SK-N-DZ (cell line): ENCODE measurements around the genes CYP27A1 and CDK5R2.

RAMPAGE:
- cytosol, long total RNA: no peak
- nucleus, long total RNA: no peak
Measured at GRCh38 chr2:218284056-218284727, 8.1 kb downstream of the TMBIM1 start.

DNA sequence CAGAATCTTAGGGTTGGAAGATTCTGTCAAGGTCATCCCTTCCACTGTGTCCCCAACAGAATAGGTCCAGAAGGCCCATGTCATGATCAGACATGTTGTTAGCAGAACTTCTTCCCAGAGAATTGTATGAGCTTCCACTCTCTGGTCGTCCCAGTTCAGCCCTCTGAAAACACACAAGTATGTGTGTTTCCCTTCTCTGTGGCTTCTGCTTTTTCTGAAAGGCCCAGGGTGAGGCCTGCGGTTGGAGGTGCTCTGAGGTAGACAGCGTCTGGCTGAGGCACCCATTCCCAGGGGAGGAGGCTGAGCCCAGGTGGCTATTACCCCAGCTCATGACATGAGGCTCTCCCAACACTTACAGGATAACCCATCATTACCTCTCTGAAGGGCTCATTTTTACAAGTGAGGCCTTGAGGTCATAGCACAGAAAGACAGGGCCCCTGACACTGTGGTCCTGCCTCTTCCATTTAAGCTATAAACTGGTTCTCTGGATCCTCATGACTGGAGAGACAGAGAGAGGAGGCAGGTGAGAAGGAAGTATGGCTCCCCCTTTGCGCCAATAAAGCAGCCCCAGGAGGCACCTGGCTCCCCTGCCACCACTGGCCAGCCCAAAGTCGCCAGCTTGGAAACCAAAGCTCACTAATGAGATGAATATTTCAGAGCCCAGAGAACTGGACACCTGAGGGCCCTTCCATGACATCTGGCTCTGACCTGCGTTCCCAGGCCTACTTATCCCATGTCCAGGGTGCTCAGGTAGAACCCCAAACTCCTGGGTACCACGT, 1.3 kb downstream of the TMBIM1 start:
RAMPAGE:
- cytosol, long total RNA: no peak
- nucleus, long total RNA: no peak

DNA sequence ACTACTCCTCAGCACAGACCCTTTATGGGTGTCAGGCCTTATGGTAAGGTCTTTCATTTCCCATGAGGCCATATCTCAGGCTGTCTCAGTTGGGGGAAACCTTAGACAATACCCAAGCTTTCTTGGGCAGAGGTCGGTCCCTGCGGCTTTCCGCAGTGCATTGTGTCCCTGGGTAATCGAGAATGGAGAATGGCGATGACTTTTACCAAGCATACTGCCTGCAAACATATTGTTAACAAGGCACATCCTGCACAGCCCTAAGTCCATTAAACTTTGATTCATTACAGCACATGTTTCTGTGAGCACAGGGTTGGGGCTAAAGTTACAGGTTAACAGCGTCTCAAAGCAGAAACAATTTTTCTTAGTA, 19.5 kb upstream of the TMBIM1 start:
RAMPAGE:
- cytosol, long total RNA: no peak
- nucleus, long total RNA: no peak

GRCh38 chr2:218404637-218405036, 5.0 kb downstream of the CTDSP1 start:
RAMPAGE:
- cytosol, long total RNA: no peak
- nucleus, long total RNA: no peak

DNA sequence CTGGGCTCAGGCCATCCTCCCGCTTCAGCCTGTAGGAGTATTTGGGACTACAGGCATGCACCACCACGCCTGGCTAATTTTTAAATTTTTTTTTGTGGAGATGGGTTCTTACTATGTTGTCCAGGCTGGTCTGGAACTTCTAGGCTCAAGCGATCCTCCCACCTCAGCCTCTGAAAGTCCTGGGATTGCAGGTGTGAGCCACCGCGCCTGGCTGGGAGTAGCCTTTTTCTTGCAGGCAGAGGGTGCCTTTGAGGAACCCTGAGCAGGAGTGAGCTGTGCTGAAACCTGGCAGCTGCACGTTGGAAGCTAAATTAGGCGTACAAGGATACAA, 8.0 kb downstream of the CTDSP1 start:
RAMPAGE:
- cytosol, long total RNA: no peak
- nucleus, long total RNA: no peak

GRCh38 chr2:218631977-218632420, 24.3 kb downstream of the PLCD4 start:
RAMPAGE:
- cytosol, long total RNA: no peak
- nucleus, long total RNA: no peak

DNA sequence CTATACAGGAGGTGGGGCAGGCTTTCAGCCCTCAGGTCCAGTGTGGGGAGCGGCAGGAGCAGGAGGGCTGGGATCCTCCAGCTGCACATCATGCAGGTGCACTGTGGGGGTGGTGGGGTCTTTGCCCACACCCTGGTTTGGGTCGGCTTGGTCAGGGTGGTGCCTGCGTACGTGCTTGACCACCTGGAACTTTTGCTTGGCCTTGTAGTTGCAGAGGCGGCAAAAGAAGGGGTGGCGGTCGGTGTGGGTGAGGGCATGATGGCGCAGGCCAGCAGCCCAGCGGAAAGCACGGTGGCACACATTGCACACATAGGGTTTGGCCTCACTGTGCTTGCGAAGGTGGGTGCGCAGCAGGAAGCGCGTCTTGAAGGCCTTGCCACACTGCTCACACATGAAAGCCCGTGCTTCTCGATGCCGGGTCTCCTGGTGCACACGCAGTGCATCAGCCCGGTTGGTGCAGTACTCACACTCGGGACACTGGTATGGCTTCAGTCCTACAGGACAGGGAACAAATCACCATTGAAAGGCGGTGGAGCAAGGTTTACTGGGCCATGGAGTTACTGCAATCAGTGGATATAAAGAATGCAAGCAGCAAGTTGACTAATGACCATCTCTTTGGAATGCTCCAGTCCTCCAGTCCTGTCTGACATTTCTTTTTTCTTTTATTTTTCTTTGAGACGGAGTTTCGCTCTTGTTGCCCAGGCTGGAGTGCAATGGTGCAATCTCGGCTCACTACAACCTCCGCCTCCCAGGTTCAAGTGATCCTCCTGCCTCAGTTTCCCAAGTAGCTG, 20.9 kb downstream of the ZNF142 start:
RAMPAGE:
- cytosol, long total RNA: no peak
- nucleus, long total RNA: no peak

RAMPAGE:
- cytosol, long total RNA: no peak
- nucleus, long total RNA: no peak
Measured at GRCh38 chr2:218655932-218656458, 3.4 kb downstream of the ZNF142 start.

DNA sequence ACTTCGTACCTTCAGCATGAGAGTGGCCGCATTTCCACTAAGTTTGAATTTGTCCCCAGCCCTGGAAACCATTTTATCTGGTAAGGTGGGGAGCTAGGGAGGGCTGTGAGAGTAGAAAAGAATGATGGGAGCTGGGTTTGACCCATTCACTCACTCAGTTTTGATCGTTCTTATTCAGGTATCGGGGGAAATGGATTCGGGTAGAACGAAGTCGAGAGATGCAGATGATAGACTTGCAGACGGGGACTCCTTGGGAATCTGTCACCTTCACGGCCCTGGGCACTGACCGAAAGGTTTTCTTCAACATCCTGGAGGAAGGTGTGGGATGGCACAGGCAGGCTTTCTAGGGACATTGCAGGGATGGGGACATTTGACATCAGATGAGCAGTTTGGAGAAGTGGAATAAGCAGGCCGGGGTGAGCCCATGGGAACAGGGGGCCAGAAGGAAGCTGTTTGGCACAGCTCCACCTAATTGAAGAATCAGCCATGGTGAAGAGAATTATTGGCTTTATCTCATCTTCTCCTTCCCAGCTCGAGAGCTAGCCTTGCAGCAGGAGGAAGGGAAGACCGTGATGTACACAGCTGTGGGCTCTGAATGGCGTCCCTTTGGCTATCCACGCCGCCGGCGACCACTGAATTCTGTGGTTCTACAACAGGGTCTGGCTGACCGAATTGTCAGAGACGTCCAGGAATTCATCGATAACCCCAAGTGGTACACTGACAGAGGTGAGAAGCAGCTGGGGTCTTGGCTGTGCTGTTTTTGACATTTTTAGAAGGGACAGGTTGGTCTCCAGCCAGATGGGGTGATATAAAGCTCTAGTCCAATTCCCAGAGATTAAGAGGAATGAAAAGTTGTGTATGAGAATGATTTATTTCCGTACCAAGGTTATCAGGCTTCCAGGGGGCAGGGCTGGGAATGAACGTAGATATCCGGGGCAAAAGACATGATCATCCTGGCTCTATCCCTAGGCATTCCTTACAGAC, 2.0 kb downstream of the BCS1L start:
RAMPAGE:
- cytosol, long total RNA: no peak
- nucleus, long total RNA: no peak

RAMPAGE:
- cytosol, long total RNA: no peak
- nucleus, long total RNA: no peak
Measured at GRCh38 chr2:218664709-218665247, 5.3 kb downstream of the BCS1L start.

RAMPAGE:
- cytosol, long total RNA: no peak
- nucleus, long total RNA: no peak
Measured at GRCh38 chr2:218665673-218666415, 6.0 kb downstream of the RNF25 start.

DNA sequence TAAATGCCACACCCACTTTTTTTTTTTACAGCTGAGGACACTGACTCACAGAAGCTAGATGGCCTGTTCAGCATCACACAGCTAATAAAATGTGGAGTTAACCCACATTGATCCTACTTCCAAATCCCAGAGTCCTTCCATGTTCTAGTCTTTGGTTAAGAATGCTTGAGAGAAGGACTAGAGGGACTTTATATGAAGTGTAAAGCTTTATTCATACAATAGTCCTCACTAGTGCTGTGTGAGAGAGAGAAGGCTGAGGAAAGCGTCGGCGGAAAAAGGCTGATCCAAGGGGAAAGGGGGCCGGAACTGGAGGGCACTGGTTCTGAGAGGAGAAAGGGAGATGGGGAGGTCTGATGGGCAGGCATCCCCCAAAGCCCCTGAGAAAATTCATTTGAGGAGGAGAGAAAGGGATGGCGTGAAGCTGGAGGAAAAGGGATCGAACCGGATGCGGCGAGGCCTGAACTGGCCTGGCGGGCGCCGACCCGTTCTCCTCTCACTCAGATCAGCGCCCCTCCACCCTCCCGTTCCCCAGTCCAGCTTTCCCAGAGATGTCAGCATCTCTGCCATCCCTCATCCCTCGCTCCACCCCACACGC, 454 bp downstream of the RNF25 start:
RAMPAGE:
- cytosol, long total RNA: no peak
- nucleus, long total RNA: no peak

RAMPAGE:
- cytosol, long total RNA: no peak
- nucleus, long total RNA: no peak
Measured at GRCh38 chr2:218739630-218740161, 29.1 kb downstream of the TTLL4 start.

DNA sequence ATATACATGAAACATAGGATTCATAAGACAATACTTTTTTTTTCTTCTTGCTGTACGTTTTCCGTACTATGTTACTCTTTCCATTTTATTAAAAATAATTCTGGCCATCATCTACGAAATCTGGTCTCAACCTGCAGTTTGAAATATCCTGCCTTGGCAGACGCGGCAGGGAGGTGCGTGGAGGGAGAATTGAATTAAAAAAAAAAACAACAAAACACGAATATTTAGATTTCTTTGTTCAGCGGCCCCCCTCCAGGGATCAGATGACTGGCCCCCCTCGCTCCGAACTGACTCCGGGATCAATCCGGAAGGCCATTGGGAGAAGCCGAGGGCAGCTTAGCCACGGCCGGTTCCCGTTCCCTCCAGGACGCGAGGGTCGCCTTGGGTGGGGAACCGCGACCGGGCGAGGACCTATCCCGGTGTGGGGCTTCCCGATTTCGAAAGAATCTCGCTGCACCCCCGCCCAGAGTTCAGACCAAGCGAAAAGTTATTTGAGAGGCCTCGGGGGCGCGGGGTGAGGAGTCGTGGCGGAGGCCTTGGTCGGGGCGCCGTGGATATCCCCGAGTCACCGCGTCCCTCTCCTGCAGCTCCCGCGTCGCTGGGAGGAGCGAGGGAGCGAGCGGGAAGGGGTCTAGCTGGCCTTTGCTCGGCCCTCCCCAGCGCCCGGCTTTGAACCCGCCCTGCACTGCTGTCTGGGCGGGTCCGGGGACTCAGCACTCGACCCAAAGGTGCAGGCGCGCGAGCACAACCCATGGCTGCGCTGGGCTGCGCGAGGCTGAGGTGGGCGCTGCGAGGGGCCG, at the start of gene CYP27A1:
CYP27A1 (plus strand) TSS at position 716 of the 800 bp plus-strand sequence.
RAMPAGE:
- cytosol, long total RNA: no peak
- nucleus, long total RNA: no peak

DNA sequence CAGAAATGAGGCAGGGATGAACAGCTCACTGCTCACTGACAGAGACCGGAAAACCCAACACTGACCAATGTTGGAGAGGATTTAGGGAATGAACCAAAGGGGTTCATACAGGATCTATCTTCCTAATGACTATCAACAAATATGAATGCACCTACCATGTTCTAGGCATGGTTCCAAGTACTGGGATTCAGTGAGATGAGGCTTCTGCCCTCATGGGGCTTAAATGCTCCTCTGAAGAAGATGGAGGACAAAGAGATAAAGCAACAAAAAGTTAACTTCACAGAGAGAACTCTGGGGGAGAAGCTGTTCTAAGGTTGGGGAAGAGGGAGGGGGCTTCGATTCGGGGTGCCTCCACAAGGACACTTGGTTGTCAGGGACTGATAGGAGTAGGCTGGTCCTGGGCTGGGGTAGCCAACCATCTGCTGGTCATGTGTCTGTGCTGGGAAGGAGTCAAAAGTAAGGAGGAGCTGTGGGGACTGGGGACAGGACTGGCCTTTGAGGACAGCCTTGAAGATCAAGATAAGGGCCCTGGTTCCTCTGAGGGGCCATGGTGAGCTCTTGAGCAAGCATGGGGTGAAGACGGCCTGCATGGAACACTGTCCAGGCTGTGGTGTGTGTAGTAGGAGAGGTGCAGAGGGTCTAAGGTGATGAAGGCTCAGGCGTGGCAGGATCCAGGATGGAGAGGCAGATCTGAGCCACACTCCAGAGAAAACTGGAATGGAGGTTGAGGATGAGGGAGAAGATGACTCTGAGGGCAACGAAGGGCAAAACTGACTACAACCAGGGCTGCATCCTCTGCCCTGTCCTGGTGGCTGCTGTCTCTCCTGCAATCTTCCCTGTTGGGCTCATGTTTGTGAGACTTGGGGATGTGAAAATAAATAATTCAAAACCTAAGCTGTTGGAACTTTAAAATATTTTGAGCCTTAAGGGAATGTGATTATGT, 1.7 kb downstream of the CYP27A1 start:
RAMPAGE:
- cytosol, long total RNA: no peak
- nucleus, long total RNA: no peak

DNA sequence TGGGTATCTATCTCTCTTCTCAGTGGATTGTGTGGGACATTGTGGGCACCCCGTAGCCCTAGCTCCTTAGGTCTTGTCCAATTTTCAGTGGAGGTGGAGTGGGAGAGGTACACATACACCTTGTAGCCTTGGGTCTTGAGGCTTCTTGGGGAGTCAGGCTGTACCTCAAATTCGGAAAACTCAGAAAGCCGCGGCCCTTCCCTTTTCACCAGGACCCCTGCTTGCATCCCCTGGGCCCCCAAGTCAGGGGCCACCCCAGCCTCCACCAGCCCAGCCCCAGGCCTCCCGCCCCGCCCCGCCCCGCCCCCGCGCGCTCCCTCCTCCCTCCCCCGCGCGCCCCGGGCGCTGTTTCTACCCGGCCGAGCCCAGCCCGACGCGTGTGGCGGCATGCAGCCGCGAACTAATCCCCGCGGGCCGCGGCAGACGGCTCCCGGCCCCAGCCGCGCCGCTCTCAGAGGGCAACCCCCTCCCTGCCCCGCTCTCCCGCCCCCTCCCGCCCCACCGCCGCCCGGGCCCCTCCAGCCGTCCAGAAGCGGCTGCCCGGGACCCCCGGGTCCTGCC, 2.7 kb downstream of the WNT10A start:
RAMPAGE:
- cytosol, long total RNA: no peak
- nucleus, long total RNA: no peak

RAMPAGE:
- cytosol, long total RNA: no peak
- nucleus, long total RNA: no peak
Measured at GRCh38 chr2:218886110-218886554, 5.5 kb downstream of the WNT10A start.

DNA sequence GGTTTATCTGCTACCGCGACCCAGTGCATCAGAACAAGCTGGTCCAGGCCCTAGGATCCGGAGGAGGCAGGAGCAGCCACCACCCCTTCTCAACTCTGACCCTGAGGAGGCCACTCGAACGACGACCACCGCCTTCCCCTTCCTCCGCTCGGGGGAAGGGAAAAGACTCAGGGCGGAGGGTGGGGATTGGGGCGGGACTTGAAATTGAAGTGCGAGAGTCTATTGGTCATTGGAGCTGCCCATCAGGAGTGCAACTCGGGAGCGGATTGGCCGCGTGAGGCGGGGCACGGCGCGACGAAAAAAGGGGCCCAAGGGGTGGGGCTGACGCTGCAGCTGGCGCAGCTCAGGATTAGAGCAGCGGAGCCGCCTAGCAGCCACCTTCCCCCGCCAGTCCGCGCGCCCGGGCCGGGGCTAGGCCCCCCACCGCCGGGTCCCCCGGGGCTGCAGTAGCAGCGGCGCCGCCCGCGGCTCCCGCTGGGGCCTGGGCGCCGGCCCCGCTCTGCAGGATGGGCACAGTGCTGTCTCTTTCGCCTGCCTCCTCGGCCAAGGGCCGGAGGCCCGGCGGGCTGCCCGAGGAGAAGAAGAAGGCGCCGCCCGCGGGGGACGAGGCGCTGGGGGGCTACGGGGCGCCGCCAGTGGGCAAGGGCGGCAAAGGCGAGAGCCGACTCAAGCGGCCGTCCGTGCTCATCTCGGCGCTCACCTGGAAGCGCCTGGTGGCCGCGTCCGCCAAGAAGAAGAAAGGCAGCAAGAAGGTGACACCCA, at the start of gene CDK5R2:
CDK5R2 (plus strand) TSS at position 352 of the 762 bp plus-strand sequence.
RAMPAGE:
- cytosol, long total RNA: no peak
- nucleus, long total RNA: no peak

GRCh38 chr2:219118490-219118929, 42.1 kb downstream of the NHEJ1 start:
RAMPAGE:
- cytosol, long total RNA: no peak
- nucleus, long total RNA: no peak

DNA sequence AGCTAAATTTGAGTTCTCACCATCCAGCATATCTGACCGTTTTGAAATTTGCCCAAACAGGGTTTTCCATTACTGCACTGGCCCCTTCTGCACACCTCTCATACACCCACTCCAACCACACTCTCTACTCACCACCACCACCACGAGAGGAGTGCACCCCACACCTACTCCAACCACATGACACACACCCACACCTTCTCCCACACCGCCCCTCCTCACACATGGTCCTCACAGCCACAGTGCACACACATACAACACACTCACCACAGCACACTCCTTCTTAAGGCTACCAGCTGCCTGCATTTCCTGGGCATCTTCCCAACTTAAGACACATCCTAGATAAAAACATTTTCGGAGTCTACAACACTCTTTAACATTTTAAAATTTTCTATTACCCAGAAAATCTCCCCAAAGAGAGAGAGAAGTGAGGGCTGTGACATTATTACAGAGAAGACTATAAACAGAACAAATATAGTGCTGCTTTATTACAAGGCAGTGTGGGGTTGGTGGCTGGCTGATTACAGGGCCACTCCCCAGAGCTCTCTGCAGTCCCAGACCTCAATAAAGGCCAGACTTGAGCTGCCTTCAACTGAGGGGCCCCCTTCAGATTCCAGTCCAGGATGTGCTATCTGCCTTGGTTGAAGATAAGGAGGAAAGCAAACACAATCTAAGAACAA, 36.1 kb downstream of the NHEJ1 start:
RAMPAGE:
- cytosol, long total RNA: no peak
- nucleus, long total RNA: no peak